ENCODE measurements around a stretch of chr2.

- PRO-cap, result no peak
Observed at GRCh38 chr2:13522815-13523640, 806.3 kb downstream of the TRIB2 start.

DNA sequence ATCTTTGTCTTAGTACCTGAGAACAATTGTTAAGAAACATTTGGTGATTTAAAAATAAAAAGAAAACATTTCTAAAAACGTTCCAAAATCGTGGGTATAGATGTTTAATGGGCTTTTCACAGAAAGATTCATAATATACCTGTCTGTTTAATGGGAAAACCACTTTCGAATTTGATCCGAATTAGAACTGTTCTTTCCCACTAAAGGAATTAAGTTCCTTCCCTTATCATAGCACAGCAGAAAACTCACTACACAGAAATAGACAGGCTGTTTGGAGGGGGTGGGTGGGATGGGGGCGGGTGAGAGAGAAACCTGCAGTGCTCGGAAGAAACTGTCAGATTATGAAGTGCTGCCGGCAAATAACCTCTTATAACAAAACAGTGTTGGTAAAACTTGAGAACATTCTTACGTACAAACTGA lies 756.1 kb upstream of the LRATD1 start:
- PRO-cap, result no peak

DNA sequence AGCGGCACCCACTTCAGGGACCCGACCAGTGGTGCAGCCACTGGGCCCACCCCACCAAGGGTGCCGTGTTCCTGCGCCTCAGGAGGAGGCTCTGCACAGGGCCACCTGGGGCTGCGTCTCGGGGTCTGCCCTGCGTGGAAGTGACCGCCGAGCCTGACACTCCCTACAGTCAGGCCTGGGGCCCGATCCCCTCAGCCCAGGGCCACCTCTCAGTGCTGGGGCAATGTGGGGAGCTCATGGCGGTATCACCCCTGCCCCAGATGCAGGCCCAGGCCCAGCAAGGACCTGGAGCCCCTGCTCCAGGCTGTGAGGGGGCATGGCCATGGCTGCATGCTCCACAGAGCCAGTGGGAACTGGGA lies 452.7 kb downstream of the LRATD1 start:
- PRO-cap, result no peak

GRCh38 chr2:15561547-15562371 lies 625 bp upstream of the NBAS start:
- PRO-cap, result unidirectional peak, plus-strand start at chr2:15561733

DNA sequence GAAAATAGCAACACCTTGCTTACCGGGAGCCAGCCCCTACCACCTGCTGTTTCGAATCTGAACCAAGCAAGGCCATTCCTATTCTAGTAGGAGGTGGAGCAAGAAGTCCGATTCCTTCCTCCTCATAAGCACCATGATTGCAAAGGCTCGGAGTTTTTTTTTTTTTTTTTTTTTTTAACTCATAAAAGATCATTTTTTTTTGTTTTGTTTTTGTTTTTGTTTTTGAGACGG lies 77.9 kb downstream of the DDX1 start:
- PRO-cap, result no peak

DNA sequence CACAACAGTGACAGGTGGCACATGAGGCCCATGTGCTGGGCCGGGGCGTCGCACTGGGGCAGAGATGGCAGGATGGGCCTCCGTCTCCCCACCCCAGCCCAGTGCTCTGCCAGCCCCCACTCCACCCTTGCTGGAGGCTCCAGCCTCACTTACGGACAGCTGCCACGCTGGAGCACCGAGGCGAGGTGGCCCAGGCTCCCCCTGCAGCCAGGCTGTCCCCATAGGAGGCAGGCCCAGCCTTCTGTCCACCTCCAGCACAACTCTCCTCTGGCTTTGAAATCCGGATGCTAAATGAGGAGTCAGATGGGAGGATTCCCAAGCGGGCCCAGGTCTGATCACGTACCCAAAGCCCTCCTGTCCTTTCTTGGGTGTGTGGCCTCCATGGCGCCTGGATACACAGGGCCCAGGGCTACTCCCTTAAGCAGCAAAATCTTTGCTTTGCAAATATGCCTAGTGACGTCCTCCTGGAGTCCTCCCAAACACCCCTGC lies 170.6 kb upstream of the MYCN start:
- PRO-cap, result no peak

GRCh38 chr2:16548383-16548957 lies 117.2 kb downstream of the CYRIA start:
- PRO-cap, result no peak

DNA sequence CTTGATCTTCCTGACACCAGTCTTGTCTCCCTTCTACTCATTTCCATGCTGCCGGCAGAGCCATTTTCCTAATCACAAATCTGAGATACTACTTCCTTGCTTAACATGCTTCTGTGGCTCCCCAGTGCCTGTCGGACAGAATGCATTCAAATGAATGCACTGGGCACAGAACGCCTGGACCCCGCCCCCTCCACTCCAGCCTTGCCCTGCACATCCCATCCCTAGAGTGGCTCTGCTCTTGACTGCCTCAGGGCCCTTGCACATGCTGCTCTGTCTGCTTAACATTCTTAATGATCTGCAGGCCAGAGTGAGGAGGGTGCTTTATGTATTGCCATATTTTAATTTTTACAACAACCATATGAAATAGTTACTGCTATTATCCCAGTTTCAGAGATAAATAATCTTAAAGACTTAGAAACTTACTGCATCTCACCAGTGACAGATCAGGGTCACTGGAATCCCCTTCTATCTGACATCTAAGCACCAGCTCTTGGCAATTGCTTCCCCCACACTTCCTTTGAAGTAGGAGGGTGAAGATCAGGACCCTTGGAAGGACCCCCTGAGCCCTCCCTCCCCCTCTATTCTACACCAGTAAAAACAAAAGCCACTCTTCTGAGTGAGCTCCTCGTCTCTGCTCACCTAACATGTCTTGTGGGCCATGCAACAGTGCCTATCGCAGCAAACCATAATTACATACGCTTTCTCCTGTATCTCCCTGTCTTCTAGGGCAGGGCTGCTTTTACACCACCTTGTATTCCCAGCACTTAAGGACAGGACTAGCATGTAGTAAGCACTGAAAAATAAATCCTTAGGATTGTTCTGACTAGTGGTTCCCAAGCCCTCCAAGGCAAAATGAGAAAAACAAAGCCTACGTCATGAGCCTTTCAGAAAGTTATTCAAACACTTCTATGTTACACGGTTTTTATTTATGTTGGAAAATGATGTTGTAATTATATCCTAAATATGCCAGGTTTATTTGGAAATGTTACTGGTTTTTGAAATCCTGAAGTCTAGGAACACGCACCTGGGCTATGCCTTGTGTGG lies 62.3 kb downstream of the CYRIA start:
- PRO-cap, result no peak

GRCh38 chr2:16620350-16621304 lies 45.0 kb downstream of the CYRIA start:
- PRO-cap, result no peak

- PRO-cap, result no peak
Observed at GRCh38 chr2:16630174-16630945, 35.3 kb downstream of the CYRIA start.

GRCh38 chr2:16651918-16652459 lies 13.6 kb downstream of the CYRIA start:
- PRO-cap, result no peak

DNA sequence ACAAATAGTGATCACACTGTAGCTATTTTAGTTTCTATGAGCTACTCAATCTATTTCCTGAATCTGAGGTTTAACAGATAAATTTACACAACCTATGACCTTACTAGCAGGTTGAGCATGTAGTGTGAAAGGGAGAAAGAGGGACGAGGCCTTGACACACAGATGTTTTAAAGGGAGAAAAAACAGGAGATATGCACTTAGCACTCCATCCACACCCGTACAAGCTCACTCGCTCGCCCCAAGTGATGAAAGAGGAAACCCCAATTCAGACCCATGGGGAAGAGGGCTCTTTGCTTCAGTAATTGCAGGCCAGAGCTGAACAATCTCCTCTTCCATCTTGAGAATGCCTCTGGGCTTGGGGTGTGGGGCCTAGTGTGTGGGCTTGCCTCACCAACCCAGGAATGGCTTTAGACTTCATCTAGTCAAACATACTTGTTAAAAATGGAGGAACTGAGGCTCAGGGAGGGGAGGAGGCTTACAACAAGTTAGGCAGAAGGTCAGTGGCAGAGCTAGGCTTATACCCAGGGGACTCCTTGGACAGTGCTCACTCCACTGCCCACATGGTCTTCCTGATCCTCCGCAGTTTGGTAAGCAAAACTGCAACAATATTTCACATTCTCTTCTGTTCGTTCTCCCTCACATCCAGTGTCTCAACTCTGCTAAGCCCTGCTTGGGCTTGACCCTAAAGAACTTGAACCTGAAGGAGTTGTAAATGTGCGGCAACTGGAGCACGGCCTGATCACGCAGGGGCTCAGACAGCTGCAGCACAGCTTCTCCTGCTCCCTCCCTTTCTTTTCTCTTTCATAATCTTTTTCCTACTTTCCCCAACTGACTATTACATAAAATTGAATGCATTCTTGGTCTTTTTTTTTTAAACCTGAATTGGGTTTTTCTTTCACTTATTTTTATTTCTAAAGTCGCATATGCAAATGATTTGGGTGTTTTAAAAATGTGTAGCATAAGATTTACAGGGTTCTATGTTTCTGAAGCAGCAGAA lies 10.4 kb downstream of the CYRIA start:
- PRO-cap, result no peak

GRCh38 chr2:16656649-16657528 lies 8.7 kb downstream of the CYRIA start:
- PRO-cap, result no peak

- PRO-cap, result no peak
Observed at GRCh38 chr2:16828725-16829143, 163.1 kb upstream of the CYRIA start.

- PRO-cap, result no peak
Observed at GRCh38 chr2:17934587-17935163, 56.2 kb downstream of the KCNS3 start.

GRCh38 chr2:18991744-18992035 lies 366.7 kb downstream of the OSR1 start:
- PRO-cap, result no peak

DNA sequence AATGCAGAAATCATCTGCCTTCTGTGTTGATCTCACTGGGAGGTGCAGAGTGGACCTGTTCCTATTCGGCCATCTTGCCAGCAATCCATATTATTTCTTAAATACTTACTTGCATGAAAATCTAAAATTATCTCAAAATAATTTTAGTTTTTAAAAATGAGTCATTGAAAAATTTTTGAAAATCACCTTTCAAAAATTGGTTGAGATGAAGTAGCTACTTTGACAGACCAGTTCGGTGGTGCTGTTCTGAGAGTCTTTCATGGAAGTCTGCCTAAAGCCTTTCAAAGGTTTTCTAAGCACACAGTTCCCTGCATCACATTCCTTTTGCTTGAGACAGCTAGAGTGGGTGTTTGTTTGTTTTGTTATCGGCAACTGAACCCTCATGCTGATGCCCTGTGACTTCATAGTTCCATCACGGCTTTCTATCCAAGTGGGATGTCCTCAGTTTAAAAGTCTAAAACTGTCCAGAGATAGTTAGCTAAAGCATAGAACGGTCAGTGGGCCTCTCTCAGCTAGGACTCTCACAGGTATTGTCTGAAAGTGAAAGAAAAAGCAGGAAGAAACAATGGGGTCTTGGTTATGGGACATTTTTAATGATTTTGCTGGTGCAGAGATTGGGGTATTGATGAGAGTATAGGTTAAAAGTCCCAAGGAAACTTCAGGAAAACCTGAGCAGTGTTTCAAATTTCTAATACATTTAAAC lies 337.4 kb downstream of the OSR1 start:
- PRO-cap, result no peak

DNA sequence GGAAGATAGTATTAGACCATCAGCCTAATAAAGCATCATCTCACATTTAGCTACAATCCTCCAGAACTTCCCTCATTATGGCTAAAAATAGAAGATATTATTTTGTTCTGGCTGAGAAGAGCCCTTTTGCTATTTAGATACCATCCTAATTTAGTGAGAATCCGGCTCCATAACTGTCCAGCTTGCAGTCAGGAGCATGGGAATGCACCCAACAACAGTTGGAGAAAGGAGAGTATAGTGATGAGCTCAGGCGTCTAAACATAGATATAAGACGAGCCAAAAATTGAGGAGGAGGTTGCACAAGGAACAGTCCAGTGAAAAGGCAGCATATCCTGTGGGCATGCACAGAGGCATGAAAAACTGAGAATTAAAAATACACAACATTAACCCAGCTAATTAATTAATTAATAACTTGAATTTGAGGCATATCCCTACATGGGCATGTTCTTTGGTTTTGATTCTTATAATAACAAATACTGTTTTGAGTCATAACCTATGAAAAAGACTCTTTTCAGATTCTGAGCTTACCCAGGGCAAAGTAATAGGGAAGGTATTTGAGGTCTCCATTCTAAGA lies 311.4 kb downstream of the OSR1 start:
- PRO-cap, result no peak

GRCh38 chr2:19231763-19232235 lies 126.6 kb downstream of the OSR1 start:
- PRO-cap, result no peak

- PRO-cap, result no peak
Observed at GRCh38 chr2:19347251-19347884, 11.1 kb downstream of the OSR1 start.

All from trachea (tissue), 1 donor.